ENCODE measurements around a stretch of chr10.

DNA sequence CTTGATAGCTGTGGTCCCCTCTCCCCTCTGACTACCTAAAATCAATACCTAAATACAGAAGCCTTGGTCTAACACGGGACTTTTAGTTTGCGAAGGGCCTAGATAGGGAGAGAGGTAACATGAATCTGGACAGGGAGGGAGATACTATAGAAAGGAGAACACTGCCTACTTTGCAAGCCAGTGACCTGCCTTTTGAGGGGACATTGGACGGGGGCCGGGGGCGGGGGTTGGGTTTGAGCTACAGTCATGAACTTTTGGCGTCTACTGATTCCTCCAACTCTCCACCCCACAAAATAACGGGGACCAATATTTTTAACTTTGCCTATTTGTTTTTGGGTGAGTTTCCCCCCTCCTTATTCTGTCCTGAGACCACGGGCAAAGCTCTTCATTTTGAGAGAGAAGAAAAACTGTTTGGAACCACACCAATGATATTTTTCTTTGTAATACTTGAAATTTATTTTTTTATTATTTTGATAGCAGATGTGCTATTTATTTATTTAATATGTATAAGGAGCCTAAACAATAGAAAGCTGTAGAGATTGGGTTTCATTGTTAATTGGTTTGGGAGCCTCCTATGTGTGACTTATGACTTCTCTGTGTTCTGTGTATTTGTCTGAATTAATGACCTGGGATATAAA lies 32.2 kb downstream of the PFKFB3 start:
- RAMPAGE, long total RNA = no peak
- RRBS = no CpG with 5 or more reads among the region's 8 CpGs

DNA sequence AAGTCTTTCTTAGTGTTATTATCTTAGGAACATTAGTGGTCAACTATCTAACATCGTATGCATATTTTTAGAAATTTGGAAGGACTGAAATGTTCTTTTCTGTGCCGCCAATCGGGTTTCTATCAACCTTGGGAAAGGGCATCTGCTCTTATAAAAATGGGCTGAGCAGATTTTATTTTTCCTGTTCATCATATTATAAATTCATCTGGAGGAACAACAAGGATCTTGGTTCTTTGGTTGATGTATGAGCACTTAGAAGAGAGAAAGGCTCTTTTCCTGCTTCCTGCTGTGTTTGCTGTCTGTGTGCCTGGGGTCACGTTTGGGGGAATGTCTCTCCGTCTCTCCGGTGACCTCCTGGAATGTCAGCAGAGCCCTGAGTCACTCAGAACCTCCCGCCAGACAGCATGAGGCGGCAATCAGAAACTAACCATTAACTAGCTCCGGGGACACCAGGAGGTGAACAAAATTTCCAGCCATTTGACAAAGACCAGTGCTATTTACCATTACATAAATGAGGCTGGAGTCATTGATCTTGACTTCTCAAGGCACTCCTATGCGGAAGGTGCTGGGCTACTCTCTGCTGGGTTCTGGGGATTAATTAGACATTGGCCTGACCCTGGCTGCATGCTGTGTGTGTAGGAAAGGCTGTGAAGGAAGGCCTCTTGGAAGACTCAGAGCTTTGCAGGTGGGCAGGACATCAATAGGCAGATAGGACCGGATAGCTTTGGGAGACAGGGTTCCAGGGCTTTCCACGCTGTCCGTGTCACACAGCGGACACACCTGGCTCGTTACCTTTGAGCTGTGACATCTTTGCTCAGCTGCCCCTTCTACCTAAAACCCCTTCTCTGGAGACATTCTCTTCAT lies 76.8 kb downstream of the PFKFB3 start:
- RAMPAGE, long total RNA = no peak
- RRBS = 11% methylated on average over 3 of the region's 15 CpGs

DNA sequence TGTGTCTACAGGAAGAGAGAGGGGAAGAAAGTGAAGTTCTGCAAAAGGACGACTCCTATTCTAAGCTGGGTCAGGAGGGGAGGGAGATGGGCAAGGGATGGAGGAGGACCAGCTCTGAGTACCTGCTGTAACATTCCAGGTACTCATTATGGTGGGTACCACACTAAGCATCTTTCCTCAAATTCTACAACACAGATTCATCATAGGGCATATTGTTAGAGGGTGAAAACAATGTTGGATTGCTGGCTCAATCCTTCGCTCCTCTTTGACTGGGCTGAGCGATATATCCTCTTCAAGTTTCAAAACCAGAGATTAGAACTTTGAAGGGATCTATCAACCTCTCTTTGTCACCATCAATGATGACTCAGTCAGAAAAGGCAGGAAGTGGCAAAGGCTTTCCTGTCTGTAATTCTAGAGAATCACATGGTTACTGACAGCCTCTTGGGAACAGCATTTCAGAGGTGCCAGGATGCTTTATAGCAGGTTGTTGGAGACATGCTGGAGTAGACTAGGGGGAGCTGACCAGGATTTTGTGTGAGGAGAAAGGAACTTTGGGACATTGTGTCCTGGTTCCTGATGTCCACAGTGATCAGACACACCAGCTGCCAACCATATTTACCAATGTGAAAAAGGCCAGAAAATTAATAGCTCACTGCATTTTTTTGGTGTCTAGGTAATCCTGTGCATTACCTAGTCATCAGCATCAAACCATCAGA lies 81.4 kb downstream of the PRKCQ start:
- RAMPAGE, long total RNA = no peak
- RRBS = no CpG with 5 or more reads among the region's 3 CpGs

- RAMPAGE, long total RNA = no peak
- RRBS = no CpG with 5 or more reads among the region's 7 CpGs
Measured at GRCh38 chr10:6586334-6587005, 6.4 kb upstream of the PRKCQ start.

GRCh38 chr10:6738162-6738672 lies 158.1 kb upstream of the PRKCQ start:
- RAMPAGE, long total RNA = no peak
- RRBS = no CpG with 5 or more reads among the region's 13 CpGs

- RAMPAGE, long total RNA = no peak
- RRBS = no CpG with 5 or more reads among the region's 15 CpGs
Measured at GRCh38 chr10:7334475-7335031, 76.3 kb downstream of the SFMBT2 start.

GRCh38 chr10:8014767-8015587 lies 39.5 kb upstream of the GATA3 start:
- RAMPAGE, long total RNA = no peak
- RRBS = no CpG with 5 or more reads among the region's 16 CpGs

DNA sequence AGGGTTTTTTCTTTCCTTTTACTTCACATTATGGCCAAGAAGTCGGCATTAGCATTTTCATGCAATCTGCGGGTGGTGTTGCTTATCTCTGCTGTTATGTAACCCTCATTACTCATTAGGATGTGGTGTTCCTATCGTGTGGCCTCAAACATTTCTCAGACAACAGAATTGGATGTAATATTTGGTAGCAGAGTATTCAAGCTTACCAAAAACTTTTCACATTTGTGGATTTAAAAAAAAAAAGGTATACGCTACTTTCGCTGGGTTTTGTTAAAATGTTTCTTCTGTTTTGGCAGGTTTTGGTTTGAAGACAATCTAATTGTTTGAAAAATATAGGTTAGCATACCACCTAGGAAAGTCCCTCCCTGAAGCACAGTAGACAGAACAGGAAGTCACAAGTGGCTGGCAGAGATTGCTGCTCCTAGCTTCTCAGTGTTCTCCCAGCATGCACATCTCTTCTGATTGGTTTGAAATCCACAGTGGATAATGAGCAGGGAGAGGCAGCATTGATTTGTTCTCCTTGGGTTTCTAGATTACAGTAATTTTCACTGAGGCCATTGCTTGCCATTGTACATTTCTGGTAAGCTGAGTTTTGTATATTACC lies 128.8 kb downstream of the GATA3 start:
- RAMPAGE, long total RNA = no peak
- RRBS = no CpG with 5 or more reads among the region's 5 CpGs

- RAMPAGE, long total RNA = no peak
- RRBS = no CpG with 5 or more reads among the region's 3 CpGs
Measured at GRCh38 chr10:9462246-9462495, 1407.7 kb downstream of the GATA3 start.

DNA sequence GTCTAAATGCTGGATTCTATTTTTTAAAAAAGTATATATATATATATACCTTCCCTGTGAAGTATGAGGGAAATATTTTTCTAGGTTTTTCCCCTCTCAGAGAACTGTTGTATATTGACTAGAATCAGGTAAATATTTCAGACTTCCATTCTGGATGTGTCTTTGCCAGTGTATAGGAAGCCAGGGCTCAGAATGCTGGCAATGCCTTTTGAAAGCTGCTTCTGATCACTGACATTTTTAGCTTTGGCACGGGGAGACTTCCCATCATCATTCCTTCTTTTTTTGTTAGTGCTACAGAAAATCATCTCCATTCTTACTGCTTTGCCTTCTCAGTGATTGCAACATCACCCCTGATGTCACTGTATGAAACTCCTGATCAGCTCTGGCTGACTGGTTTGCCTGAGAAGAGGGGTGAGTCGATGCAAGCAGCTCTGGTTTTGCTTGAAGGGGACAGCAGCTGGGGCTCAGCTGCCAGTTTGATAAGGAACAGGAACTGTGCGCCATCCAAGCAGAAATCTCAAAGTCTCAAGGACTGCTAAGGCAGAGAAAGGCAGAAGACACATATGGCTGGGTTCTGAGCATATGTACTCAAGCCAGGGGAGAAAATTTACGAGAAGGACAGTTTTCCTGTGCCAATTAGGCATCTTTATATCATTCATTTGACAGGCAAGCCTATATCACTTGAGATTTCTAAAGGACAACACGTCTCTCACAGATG lies 808.6 kb upstream of the CELF2 start:
- RAMPAGE, long total RNA = no peak
- RRBS = no CpG with 5 or more reads among the region's 5 CpGs

- RAMPAGE, long total RNA = no peak
- RRBS = no CpG with 5 or more reads among the region's 8 CpGs
Measured at GRCh38 chr10:10644385-10644943, 373.2 kb upstream of the CELF2 start.

- RAMPAGE, long total RNA = no peak
- RRBS = no CpG with 5 or more reads among the region's 6 CpGs
Measured at GRCh38 chr10:10662797-10663523, 354.7 kb upstream of the CELF2 start.

DNA sequence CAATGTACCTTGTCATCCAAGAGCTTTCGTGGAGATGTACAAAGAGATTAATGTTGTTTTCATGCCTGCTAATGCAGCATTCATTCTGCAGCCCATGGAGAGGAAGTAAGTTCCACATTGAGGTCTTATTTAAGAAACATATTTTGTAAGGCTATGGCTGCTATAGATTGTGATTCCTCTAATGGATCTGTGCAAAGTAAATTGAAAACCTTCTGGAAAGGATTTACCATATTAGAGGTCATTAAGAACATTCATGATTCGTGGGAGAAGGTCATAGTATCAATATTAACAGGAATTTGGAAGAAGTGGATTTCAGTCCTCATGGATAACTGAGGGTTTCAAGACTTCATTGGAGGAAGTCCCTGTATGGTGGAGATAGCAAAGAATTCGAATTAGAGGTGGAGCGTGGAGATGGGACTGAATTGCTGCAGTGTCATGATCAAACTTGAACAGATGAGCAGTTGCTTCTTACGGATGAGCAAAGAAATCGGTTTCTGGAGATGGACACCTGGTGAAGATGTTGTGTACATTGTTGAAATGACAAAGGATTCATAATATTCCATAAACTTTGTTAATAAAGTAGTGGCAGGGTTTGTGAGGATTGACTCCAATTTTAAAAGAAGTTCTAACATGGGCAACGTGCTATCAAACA lies 44.6 kb downstream of the CELF2 start:
- RAMPAGE, long total RNA = no peak
- RRBS = no CpG with 5 or more reads among the region's 7 CpGs

DNA sequence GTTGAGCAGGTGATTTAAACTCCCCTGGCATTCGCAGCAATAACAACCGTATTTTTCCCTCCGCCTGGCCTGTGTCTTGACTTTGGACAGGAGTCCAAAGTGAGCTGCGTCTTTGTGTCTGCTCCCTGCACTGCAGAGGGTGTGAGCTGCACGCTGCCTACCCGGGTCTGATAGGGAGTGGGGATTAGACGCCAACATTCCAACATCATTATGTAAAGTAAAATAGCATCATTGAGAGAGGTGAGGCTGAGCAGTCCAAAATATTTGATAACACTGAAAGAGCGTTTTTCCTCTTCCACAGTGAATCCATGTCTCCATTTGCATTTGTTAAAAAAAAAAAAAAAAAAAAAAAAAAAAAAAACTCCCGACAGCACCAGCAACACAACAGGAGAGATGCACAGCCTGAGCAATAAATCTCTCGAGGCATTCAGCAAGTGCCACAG lies 68.6 kb downstream of the CELF2 start:
- RAMPAGE, long total RNA = no peak
- RRBS = no CpG with 5 or more reads among the region's 10 CpGs

DNA sequence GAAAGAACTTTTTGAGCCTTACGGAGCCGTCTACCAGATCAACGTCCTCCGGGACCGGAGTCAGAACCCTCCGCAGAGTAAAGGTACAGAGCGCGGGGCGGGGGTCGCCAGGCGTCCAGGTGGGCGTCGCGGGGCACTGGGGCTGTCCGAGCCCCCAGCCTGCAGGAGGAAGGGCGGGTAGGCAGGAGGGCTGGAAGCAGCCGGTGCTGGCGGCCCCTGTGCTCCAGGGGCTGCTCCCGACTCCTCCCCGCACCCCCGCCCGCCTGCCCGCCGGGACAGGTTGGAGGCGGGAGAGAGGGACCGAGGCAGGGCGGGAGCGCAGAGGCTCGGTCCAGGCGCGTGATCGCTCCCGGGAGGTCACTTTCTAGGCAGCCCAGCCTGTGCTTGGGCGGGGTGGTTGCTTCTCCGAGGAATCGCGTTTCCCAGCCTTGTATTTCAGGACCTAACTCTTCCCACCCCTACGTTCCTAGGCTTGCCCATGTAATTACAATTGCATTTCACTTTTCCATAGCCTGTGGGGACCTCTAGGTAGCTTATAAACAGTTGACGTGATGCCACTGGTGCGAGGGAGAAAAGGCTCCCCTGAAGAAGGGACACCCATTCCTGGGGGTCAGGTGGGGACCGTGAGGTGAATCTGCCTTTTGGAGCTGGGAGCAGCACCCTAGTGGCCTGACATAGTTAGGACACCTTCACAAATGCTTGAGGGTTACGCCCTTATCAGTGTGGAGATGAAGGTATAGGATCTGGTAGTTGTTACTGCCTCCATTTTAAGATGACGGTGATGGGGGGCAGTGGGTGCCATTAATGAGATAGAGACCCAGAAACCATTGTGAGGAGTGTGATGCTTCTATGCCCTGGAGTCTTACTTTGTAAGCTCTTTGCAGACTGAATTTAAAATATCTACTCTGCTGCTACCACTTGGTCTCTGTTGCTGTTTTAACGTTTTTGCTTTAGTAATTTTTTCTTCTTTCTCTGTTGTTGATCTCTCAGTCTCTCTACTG lies 148.2 kb downstream of the CELF2 start:
- RAMPAGE, long total RNA = no peak
- RRBS = 2% methylated on average over 20 of the region's 44 CpGs

GRCh38 chr10:11170876-11171992 lies 153.6 kb downstream of the CELF2 start:
- RAMPAGE, long total RNA = no peak
- RRBS = no CpG with 5 or more reads among the region's 11 CpGs

GRCh38 chr10:11191712-11192080 lies 174.0 kb downstream of the CELF2 start:
- RAMPAGE, long total RNA = no peak
- RRBS = no CpG with 5 or more reads among the region's 4 CpGs

DNA sequence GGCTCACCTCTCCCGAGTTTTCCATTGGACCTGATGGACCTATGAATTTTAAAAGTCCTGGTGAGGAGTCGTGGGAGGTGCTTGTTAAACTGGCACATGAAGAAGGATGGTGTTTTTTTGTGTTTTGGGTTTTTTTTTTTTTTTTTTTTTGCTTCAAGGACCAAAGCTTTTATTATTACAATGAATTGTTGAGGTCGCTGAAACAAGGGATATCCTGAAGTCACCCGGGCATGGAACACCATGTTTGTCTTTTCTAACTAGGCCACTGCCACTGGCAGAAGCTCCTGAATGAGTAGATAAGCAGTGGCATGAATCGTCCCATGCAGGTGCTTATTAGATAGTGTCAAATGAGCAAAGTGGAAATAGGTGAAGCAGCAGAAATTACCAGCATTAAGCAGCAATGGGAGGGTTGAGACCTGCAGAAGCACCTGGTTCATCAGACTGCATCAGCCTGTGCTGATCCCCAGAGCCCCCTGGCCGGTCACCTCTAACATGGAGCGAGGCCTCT lies 195.0 kb downstream of the CELF2 start:
- RAMPAGE, long total RNA = no peak
- RRBS = no CpG with 5 or more reads among the region's 7 CpGs

DNA sequence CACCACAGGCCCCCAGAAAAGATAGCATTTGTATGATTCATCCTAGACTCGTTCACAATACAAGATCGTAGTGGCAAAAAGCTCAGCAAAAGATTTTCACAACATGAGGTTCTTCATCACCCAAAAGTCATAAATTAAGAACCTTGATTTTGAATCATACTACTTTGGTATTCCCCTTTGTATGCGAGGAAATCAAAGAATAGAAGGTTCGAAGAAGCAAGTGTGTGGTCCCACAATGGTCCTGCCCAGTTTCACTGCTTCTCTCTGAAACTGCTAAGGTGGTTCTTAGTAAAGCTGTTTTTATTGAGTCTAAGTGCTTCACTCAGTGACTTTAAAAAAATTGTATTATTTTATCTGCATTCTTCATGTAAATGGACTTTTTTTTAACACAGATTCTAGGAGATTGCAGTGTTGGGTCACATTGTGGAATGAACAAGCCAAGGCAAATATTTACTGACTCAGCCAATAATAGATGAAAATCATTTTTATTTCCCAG lies 200.8 kb downstream of the CELF2 start:
- RAMPAGE, long total RNA = no peak
- RRBS = no CpG with 5 or more reads among the region's 4 CpGs

DNA sequence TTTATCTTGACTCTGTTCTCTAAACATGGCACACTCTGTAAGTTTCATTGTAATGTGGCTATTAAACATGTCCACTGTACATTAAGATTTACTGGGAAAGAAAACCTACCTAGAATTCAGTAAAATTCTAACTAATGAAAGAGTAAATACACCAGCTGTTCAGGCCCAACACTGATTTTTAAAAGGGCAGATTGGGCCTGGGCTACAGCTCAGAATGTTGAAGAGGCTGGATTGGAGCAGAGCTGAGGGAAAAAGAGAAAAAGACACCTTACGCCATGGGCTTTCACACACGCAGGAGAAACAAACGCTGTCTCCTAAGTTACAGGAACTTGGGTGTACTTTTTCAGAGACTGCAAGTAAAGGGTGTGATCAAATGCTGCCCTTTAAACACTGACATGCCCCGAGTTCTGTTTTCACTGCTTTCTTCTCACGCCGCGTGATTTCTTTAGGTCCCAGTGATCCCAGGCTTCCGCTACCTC lies 215.3 kb downstream of the CELF2 start:
- RAMPAGE, long total RNA = no peak
- RRBS = no CpG with 5 or more reads among the region's 8 CpGs